Right atrium auricular region (tissue), 2 donors: ENCODE data around the genes PROKR1 and GKN1.

DNA sequence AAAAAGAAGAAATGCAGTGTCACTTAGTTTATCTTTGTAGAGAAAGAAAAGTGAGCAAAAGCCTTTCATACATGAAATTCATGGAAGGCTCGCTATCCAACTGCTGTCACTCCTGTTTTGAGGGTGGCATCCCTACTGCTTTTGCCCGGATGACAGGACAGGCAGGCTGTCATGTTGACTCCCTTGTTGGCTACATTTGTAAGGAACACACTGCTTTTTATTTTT lies 19.7 kb downstream of the PLEK start:
- PRO-cap, result no peak
- RAMPAGE, long total RNA, 2 experiments, result no peak in any of the 2 experiments

DNA sequence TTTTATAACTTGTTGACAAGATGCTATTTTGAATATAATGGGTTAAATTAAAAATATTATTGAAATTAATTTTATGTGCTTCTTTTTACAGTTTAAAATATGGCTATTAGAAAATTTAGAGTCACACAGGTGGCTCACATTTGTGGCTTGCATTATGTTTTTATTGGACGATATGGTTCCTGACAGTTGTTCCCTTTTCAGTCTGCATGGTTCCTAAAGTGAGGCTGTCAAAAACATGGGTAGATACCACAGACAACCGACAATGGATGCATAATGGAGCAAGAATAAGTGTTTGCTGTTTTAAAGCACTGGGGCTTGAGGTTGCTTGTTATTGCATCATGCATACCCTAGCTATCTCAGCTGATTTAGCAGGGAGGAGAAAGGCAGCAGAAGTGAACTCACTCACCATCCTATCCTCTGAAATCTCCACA lies 46.9 kb downstream of the FBXO48 start:
- PRO-cap, result no peak
- RAMPAGE, long total RNA, 2 experiments, result no peak in any of the 2 experiments

GRCh38 chr2:68426557-68426723 lies 40.7 kb downstream of the FBXO48 start:
- PRO-cap, result no peak
- RAMPAGE, long total RNA, 2 experiments, result no peak in any of the 2 experiments

DNA sequence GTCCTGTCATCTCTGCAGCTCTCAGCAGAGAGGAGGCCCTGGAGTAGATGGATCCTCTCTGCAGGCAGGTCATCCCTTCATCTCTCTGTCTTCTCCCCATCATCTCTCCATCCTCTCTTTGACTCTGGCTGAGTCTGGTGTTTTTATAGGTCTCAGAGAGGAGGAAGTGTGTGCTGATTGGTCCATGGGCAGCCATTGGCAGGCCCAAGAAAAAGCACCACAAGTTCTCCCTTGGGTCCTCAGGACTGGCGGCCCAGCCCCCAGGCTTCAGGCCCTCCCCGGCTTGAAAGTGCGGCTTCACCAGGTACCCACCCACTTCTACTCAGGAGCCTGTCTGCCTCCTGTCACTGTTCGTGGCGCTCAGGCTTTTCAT lies 34.5 kb downstream of the FBXO48 start:
- PRO-cap, result no peak
- RAMPAGE, long total RNA, 2 experiments, result no peak in any of the 2 experiments

- PRO-cap, result no peak
- RAMPAGE, long total RNA, 2 experiments, result no peak in any of the 2 experiments
Observed at GRCh38 chr2:68567043-68567504, 76.3 kb upstream of the PROKR1 start.

- PRO-cap, result no peak
- RAMPAGE, long total RNA, 2 experiments, result no peak in any of the 2 experiments
Observed at GRCh38 chr2:68643395-68643903, at the start of gene PROKR1. TSS of gene PROKR1 (plus strand) at chr2:68643579.

GRCh38 chr2:68737684-68738219 lies 3.1 kb downstream of the ARHGAP25 start:
- PRO-cap, result no peak
- RAMPAGE, long total RNA, 2 experiments, result no peak in any of the 2 experiments

GRCh38 chr2:68762548-68763076 lies 28.0 kb downstream of the ARHGAP25 start:
- PRO-cap, result no peak
- RAMPAGE, long total RNA, 2 experiments, result no peak in any of the 2 experiments

DNA sequence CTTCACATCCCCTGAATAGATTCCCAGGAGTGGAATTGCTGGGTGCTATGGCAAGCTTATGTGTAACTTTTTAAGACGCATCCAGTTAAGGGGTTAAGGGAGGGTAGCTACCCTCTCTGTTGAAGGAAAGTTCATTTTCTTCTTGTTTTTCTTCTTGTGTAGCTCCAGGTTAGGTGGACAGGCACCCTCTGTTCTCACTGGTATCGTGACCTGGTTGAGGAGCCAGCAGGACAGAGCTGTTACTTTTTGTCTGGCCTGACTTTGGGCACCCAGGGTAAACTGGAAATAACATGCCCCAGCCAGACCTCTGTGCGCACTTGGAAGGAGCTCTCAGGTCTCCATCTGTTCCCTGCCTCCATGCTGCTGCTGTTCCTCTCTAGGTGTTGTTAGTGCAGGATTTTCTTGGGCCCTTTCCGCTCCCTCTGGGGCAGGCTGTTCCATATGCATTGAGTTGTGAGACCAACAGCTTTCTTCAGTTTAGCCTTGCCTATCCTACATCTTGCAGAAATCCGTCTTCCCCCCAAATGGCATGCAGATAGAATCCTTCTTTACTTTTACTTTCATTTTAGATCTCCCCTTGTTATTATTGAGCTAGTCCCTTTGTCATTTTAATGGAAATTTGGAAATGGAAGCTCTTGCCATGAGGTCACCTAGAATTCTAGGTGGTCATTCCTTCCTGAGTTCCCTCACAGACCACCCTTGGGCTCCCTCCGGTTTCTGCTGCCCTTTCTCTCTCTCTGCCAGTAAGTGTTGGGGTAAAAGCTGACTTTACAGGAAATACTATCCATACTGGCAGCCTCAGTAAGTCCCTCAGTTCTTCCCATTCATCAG lies 30.0 kb downstream of the ARHGAP25 start:
- PRO-cap, result no peak
- RAMPAGE, long total RNA, 2 experiments, result no peak in any of the 2 experiments

DNA sequence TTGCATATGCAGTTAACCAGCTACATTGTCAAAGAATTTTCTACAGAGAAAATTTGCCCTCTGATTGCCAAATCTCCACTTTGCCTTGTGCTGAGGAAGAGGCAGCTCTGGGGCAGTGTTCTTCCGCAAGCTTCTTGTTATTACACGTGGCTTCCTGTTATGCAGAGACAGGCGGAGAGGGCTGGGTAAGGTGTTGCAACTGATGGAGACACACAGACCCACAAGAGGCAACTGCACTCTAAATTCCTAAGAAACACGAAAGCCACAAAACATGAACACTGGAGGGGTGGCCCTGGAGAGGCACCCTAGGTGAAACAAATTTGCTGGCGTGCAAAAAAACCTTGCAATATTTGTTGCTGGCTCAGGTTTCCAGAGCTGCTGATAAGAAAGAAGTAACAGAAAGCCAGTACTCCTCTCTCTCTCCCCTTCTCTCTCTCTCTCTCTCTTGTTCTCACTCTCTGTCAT lies 31.7 kb downstream of the ARHGAP25 start:
- PRO-cap, result no peak
- RAMPAGE, long total RNA, 2 experiments, result no peak in any of the 2 experiments

DNA sequence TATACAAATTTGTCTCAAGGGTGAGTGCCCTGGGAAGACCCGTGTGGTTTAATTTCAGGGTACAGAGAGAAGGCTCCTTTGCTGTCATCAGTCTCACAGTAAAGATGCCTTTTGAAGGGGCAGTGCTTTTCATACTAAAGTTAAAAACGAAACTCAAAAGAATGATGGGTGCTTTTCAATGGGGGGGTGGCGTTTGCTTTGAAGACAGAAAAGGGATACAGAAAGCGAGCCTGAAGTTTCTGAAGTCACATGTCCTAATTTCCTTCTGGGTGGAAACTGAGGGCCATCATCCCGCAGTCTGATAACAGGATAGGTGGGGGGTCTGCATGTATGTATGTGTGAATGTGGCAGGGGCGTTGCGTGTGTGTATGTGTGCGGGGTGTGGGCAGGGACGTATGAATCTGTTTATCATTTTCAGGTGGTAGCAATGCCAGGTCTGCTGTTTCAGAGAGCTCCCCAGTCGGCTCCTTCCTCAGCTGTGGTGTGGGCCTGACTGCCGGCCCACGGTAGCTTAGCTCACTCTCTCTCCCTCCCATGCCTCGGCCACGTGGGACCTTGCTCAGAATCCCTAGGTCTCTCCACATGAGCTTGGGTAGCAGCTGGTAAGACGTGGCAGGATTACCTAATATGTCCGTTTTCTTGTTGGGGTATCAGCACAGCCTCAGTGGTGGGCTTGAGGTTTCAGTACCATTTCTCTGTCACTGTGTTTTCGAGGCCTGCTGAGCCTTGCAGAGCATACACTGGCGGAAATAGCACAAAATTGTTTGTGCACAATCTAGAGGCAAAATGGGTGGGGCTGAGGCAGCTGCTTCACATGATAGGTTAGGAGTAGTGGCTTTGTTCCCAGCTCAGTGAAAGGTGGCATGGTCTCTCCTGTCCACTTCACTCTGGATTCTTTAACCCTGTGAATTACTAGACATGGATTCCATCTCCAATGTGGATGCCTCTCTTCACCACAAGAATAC lies 32.8 kb downstream of the ARHGAP25 start:
- PRO-cap, result no peak
- RAMPAGE, long total RNA, 2 experiments, result no peak in any of the 2 experiments

GRCh38 chr2:68774413-68775406 lies 40.1 kb downstream of the ARHGAP25 start:
- PRO-cap, result bidirectional peak, plus-strand start at chr2:68774937, minus-strand start at chr2:68774815
- RAMPAGE, long total RNA, 2 experiments, result start-site peak on the plus strand in 2 of 2 experiments, at chr2:68774760-68774959 at its widest, 15 to 52 reads per replicate

- PRO-cap, result no peak
- RAMPAGE, long total RNA, 2 experiments, result no peak in any of the 2 experiments
Observed at GRCh38 chr2:68826275-68826474, 45.0 kb downstream of the BMP10 start.

DNA sequence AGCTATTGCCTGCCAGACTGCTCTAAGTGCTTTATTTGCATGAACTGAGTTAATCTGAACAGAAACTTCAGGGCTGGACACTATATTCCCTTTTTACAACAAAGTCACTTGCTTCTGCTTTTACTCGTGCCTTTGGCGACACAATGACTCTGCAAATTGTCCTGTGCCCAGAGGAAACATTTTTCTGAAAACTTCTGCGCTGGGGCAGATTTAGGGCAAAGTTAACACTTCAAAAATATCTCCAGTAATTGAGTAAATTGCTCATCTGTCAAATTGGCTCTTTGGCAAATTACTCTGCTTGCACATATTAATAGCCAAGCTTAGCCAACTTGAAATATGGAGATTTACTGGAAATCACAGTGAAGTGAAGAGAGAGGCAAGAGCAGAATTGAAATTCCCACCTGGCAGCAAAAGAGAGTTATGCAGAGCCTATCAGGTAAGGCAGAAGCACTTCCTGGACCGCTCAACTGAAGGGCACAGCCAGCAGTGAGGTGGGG lies 36.4 kb downstream of the BMP10 start:
- PRO-cap, result no peak
- RAMPAGE, long total RNA, 2 experiments, result no peak in any of the 2 experiments

DNA sequence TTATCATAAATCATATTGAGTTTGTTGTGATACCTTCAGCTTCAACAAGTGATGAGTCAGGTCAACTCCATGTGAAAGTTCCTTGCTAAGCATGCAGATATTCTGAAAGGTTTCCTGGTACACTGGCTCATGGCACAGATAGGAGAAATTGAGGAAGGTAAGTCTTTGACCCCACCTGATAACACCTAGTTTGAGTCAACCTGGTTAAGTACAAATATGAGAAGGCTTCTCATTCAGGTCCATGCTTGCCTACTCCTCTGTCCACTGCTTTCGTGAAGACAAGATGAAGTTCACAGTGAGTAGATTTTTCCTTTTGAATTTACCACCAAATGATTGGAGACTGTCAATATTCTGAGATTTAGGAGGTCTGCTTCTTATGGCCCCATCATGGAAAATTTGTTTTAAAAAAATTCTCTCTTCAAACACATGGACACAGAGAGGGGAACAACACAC lies at the start of gene GKN1:
GKN1 (plus strand) TSS at position 242 of the 453 bp plus-strand sequence.
- PRO-cap, result no peak
- RAMPAGE, long total RNA, 2 experiments, result no peak in any of the 2 experiments

GRCh38 chr2:69201220-69202234 lies 185.5 kb downstream of the GFPT1 start:
- PRO-cap, result no peak
- RAMPAGE, long total RNA, 2 experiments, result no peak in any of the 2 experiments

DNA sequence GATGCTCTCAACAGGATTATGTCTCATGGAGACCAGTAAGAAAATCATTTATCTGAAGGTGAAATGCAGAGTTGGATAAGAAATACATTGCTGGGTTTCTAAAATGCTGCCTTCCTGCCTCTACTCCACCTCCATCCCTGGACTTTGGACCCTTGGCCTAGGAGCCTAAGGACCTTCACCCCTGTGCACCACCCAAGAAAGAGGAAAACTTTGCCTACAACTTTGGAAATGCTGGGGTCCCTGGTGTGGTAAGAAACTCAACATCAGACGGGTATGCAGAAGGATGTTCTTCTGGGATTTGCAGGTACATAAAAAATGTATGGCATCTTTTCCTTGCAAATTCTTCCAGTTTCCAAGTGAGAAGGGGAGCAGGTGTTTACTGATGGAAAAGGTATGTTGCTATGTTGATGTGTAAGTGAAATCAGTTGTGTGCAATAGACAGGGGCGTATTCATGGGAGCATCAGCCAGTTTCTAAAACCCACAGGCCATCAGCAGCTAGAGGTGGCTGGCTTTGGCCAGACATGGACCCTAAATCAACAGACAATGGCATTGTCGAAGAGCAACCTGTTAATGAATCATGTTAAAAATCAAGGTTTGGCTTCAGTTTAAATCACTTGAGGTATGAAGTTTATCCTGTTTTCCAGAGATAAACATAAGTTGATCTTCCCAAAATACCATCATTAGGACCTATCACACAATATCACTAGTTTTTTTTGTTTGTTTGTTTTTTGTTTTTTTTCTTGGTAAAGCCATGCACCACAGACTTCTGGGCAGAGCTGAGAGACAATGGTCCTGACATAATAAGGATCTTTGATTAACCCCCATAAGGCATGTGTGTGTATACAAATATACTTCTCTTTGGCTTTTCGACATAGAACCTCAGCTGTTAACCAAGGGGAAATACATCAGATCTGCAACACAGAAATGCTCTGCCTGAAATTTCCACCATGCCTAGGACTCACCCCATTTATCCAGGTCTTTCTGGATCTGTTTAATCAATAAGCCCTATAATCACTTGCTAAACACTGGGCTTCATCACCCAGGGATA lies 140.9 kb downstream of the GFPT1 start:
- PRO-cap, result no peak
- RAMPAGE, long total RNA, 2 experiments, result no peak in any of the 2 experiments

DNA sequence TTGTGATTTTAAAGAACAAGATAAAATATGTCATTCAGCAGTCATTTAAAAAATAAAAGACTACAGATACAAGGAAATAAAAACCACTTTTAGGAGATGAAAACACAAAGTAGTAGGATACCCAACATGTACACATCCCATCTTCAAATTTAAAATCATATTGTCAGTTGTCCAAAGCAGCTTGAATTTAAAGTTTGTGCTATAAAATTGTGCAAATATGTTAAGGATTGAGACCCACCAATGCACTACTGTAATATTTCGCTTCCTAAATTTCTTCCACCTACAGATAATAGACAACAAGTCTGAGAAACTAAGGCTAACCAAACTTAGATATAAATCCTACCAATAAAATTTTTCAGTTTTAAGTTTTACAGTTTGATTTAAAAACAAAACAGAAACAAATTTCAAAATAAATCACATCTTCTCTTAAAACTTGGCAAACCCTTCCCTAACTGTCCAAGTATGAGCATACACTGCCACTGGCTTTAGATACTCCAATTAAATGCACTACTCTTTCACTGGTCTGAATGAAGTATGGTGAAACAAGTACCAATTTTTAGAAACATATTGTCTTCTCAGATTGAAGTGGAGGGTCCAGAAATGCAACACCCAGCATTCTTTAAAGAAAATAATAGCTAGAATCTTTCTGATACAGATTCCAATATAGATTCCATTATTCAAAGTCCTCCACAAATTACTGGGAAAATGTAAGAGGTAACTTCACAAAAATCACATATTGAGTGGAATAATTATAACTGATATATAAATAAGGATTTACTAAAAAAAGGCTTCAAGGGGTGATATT lies 61.5 kb downstream of the GFPT1 start:
- PRO-cap, result no peak
- RAMPAGE, long total RNA, 2 experiments, result no peak in any of the 2 experiments

DNA sequence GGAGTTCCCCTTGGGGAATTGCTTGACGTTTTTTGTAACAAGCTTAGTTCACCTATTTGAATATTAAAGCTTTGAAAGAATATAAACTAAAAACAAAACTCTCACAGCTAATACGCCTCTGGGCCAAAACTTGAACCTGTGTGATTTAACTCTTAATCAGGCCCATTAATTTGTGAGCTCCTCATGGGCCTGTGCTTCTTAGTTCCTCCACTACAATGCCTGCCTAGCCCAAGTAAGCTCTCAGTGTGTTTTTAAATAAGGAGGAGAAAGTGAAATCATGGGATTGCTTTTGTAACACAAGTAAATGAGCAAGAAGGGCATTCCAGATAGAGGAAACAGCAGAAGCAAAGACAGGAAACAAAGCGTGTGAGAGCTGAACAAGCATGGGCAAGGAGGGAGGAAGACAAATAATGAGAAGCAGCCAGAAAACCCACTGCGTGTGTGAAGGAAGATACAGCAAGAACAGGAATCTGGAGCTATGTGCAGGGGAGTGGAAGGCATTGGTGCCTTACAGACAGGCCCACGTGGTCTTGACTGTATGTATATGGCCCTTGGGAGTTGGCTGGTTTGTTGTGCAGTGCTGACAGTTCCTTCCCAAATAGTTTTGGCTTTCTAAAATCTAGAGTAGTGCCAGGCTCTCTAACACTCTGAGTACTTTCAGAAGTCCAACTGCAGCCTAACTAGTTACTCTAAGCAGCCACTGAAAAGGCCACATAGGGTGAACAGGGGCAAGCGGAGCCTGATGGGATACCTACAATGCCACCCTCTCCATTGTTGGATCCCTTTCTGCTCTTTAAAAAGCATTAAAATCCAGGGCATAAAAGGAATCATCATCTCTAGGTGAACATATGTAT lies 88.6 kb downstream of the AAK1 start:
- PRO-cap, result no peak
- RAMPAGE, long total RNA, 2 experiments, result no peak in any of the 2 experiments

GRCh38 chr2:69582669-69583387 lies 60.7 kb downstream of the AAK1 start:
- PRO-cap, result no peak
- RAMPAGE, long total RNA, 2 experiments, result start-site peak on the minus strand in 1 of 2 experiments, at chr2:69582899-69582976 at its widest, 22 reads per replicate